Neural crest cell (in vitro differentiated cells): ENCODE measurements around a stretch of chr5.

DNA sequence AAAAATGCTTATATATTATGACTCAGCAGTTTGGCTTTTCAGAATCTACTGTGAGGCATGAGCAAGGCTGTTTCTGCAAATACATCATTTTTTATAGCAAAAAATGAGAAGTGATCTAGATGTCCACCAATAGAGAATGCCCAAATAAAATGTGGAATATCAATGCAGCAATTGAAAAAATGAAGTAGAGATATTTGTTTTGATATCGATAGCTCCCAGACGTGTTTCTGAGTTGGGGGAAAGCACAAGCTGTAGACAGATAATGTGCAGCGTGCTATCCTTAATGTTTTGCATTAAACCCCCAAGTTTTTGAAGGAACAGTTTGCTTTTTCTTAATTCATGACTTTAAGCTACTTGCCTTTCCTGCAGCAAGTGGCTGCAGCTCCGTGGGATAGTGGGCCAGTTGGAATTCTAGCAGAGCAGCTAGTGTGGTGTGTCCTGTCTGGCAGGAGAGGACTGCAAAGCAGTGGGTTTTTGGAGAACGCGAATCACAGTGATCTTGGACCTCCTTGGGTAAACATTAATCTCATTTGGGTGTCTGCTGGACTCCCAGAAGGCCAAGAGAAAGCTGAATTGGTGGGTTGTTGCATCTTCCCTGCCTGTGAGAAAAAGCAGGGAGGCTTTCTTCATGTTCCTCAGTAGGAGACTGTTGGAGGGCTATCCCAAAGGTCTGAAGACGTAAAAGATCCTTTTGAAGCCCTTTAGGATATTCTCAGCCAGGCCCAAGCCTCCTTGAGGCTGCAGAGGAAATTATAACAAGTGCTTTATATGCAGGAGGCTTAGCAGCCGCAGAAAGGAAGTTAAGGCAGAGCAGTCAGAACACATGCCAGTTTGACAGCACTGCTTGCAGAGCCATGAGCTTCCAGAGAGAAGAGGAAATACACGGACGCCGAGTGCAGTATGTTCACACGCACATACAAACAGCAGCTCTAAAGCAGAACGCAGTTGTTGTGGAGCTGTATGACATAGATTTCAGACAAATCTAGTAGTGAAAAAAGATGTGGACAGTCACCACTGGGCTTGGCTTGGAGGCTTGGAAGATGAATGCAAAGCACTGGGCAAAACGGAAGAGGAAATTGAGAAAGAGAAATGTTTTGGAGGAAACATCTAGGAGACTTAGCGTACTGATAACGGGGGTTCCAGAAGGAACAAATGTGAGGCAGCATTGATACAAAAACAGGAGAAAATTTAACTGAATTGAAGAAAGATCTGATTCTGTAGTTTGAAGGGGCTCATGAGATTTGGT lies 20.1 kb upstream of the ROPN1L start:
- PRO-cap = no peak

- PRO-cap = no peak
Measured at GRCh38 chr5:10467267-10467650, 25.6 kb downstream of the ROPN1L start.

DNA sequence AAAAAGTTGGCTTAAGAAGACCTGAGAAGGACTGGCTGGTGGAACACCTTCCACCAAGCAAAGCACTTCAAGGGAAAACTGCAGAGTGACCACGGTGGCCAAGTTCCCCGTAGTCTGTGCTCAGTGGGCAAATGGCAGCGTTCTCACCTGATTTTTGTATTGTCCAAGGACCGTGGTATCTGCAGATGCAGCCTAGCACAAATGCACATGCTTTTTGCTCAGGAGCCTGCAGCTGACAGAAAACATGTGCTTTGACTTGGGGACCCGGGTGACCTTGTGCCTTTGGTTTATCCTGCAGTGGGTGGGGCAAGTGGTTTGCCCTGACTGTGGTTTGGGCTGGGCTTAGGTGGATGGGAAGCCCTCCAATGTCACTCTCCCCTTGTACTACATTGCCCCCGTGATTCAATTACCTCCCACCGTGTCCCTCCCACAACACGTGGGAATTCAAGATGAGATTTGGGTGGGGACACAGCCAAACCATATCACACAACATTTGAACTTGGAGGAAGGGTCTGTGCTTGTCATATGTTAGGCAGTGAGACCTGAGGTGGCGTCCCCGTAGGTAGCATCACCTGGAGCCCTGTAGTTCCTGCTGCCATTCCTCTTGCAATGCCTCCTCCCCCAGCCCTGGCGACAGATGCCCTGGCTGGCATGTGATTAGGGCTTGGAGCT lies 1.9 kb downstream of the ANKRD33B start:
- PRO-cap = no peak

DNA sequence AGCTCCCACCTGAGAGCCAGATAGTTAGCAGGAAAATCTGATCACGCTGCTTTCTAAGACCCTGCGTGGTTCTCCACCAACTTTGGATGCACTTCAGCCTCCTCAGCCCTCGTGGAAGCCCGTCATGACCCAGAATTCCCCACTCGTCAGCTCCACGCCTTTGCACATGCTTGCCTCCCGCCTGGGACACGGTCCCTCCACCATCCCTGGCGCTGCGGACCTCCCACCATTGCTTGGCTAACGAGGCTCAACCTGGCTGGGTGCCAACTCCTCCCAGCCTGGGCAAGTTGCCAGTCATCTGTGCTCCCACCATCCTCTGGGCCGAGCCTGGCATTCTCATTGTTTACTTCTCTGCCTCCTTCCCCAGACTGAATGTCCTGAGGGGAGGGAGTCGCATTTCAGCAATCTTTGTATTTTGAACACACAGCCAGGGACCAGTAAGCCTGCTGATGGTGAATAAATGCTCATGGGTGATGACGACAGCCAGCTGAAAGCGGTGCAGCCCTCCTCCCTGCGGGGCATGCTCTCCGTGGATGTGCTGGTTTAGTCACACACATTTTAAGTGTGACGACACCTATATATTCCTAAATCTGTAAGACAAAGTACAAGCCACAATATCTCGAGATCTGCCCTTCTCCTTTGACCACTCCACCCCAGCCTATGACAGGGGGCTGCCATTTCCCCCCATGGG lies 37.5 kb downstream of the ANKRD33B start:
- PRO-cap = no peak

DNA sequence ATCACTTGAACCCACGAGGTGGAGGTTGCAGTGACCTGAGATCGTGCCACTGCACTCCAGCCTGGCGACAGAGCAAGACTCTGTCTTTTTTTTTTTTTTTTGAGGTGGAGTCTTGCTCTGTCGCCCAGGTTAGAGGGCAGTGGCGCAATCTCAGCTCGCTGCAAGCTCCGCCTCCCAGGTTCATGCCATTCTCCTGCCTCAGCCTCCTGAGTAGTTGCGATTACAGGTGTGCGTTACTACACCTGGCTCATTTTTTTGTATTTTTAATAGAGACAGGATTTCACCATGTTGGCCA lies 42.7 kb downstream of the ANKRD33B start:
- PRO-cap = no peak

GRCh38 chr5:10607748-10608330 lies 44.0 kb downstream of the ANKRD33B start:
- PRO-cap = no peak

DNA sequence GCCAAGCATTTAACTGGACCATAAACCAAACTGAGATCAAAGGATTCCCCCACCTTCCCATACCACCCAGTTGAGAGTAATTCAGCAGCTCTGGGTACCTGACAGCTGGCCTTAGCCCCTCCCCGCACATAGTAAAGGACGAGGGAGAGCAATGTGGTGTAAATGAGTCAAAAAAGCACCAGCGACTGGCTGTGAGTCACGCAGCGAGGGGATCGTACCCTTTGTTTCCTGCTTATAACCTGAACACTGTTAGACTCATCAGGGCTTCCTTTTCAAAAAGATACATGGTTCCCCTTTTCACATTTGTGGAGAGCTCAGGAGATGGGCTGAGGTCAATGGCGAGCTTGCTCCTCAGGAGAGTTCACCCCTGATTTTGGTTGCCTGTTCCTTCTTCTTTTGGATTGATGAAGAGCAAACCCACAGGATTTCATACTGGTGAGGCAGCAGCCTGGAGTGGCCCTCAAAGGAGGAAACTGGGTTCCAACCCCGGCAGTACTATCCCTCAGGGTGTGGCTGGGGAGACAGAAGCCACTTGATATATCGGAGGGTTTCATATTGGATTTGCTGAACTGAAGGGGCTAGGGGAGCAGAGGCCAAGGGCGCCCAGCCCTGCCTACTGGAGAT lies 71.5 kb downstream of the ANKRD33B start:
- PRO-cap = no peak

GRCh38 chr5:10670985-10672076 lies 89.7 kb downstream of the DAP start:
- PRO-cap = no peak

DNA sequence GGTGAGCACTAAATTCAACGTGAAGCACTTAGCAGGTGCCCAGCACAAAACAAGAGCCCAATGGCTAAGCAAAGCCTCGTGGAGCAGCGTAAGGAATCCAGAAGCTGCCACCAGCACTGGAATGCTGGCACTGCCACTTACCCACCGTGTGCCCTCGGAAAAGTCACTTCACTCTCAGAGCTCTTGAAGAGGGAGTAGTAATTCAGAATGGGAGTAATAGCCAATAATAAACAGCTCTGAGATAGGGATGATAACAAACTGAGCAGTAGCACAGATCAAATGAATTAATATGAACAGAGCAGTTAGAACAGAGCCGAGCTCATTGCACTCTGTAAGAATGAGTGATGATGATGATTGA lies 16.3 kb downstream of the DAP start:
- PRO-cap = no peak

GRCh38 chr5:10856818-10857128 lies 95.7 kb upstream of the DAP start:
- PRO-cap = bidirectional peak, plus-strand start at chr5:10857245, minus-strand start at chr5:10856976

GRCh38 chr5:11801070-11801535 lies 103.1 kb downstream of the CTNND2 start:
- PRO-cap = no peak

DNA sequence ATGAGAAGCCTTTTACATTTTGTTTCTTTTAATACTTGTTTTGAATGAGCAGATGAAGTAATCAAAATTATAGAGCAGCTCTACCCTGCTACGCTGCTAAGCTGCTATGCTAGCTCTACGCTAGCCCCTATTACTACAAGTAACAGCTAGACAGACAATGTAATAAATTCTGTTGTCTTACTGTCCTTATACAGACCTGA lies 693.1 kb upstream of the CTNND2 start:
- PRO-cap = no peak

DNA sequence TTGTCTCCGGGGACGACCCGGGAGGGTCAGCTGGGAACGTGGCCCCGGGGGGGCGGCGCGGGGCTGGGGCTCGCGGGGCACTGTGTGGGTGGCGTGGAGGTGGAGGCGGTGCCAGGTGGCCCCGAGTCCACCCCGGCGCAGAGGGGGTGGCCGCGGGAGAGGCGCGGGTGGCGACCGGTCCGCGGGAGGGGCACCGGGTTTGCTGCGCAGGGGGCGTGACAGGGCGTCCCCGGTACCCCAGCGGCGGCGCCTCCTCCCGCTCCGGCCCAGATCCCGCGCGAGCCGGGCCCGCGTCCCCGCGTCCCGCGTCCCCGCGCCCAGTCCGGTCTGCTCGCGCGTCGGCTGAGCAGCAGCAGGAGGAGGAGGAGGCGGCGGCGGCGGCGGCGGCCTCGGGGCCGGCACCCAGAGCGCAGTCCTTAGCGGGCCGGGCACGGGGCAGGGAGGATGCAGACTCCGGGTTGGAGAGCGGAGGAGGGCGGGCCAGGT lies 1.4 kb downstream of the TRIO start:
- PRO-cap = bidirectional peak, plus-strand start at position 320 of the sequence, minus-strand start at position 201 of the sequence

DNA sequence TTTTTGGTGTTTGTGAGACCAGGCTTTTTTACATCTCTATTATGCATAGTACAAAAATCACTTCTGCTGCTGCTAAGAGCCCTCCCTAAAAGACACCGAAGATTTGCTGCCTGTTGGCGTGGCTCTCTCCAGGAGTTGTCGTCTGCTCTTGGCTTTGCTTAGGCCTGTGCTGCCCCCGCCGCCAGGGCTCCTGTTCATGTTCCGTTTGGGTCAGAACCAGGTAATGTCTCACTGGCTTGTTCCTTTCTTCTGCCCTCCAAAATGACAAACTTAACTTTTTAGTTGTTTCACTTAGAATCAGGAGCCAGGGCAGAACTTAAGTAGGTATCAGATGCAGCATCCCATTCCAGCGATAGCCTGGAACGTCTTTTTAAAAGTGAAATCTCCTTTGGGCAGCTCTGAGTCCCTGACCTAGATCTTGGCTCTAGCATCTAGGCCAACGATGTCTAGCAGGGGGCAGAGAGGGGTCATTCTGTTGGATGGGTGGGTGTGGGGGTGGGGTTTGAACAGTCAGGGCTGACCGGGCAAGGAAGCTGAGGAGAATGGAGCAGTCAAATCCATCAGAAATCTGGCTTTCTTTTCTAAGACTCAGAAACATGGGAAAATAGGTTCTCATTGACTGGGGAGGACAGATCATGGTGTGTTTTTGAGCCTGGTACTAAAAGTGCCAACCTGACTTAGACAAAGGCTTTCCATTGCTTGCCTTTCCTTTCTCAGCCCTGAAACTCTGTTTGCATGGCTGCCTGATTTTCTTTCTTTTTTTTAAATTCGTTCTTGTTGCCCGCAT lies 2.7 kb downstream of the TRIO start:
- PRO-cap = no peak

DNA sequence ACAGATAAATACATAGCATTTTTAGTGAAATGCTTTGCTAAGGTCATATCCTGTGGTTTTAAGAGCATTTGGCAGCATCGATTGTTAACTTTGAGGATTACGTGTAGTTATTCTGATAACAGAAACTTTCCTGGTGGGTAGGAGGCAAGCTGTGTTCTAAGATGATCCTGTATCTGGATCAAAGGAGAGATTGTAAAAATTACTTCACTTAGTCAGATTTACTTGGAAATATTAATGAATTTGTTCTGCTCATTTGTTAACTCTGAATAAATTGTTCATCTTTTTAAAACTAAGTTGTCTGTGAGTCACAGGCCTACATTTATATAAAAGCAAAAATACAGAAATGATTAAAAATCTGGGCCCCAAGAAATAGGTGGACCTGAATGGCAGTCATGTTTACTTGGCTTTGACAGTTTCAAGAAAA lies 58.3 kb downstream of the TRIO start:
- PRO-cap = no peak

DNA sequence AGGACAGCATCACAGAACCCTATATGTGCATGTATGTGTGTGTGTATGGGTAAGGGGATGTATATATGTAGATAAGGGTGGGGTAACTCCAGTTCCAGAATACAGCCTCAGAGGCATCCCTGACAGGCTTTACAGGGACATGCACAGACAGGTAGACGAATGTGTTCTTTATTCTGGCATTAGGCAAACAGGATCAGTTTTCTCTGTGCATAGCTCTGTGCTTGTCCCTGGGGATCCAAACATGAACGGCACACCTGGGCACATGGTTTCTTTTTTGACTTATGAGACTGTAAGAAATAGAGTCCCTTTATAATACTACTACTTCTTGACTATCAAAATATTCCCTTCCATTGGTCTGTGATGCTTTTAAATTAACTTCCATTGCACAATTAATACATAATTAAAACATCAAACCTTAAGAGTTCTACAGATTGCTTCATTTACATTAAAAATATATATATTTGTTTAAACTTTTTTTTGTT lies 120.6 kb downstream of the TRIO start:
- PRO-cap = no peak

GRCh38 chr5:14264478-14265121 lies 121.5 kb downstream of the TRIO start:
- PRO-cap = bidirectional peak, plus-strand start at chr5:14264864, minus-strand start at chr5:14264762

- PRO-cap = no peak
Measured at GRCh38 chr5:14286606-14287105, 143.5 kb downstream of the TRIO start.

GRCh38 chr5:14410463-14411024 lies 171.0 kb upstream of the OTULINL start:
- PRO-cap = no peak

DNA sequence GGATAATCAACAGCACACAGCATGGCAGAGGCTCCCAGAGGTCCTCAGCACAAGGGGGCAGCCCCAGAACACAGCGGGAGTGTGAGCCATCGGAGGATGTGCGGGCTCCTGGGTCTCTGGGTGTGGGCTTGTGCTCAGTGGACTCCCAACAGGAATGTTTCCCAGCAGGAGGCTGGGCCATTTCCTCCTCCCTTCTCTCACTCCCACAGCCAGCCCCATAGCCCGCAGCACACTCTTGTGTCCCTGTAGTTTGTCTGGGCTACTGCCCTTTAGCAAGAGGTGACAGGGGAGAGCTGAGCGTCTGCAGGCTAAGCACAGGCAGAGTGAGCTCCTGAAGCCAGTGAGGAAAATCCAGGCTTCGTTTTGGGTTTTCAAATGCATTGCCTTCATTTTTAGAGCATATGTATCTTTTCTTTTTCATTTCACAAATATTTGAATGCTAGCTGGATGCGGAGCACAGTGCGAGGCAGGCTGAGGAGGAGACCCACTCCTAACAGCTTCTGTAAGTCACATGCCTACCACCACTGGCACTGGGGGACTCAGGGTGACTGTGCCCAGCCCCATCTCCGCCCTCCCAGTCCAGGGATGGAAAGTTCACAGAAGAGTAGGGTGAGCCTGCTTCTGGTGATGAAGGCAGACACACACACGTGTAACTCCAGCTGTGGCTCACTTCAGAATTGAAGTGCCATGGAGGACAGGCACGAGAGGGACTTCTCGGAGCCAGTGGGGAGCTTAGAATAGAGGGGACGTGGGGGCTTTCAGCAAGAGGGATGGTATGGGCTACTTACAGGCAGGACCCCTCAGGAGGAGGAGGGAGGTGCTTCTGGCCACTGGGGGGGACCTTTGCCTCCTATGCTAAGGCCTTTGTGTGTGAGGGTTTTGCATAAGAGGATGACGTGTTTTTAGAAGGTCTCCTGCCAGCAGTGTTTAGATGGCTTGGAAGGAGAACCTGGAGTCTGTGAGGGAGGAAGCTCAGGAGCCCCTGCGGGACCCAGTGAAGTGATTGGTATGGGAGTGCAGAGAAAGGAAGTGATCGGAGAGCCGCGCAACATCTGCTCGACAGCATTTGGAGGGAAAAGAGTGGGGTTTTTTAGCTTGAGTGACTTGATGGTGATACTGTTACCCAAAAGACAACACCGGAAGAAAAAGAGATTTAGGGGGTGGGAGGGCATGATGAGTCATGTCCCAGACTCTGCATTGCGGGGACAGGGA lies 163.8 kb upstream of the OTULINL start:
- PRO-cap = no peak